ENCODE results near the gene PPIL1.

- PRO-cap, result no peak
Measured at GRCh38 chr6:36599906-36600263, 5.7 kb downstream of the SRSF3 start.

- PRO-cap, result no peak
Measured at GRCh38 chr6:36605162-36605665, 11.1 kb downstream of the SRSF3 start.

GRCh38 chr6:36624837-36625510 is 30.8 kb downstream of the SRSF3 start:
- PRO-cap, result no peak

DNA sequence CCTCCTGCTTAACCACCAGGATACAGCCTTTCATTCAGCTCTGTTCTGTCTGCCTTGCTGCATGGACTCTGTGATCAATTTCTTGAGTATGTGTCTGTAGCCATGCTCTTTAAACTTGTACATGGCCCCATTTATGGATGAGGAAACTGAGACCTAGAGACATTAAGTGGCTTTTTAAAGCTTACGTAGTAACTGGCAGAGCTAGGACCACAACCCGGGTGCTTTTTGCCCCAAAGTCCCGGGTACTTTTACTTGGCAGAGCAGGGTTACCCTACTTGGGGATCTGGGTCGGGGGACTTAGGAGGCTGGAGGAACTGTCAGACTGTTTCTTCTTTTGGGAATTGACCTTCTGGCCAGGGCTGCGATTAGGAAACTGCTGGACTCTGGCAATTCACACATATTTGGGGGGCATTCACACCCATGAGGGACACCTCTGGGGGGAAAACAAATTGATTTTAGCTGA is 4.9 kb downstream of the CDKN1A start:
- PRO-cap, result no peak

- PRO-cap, result no peak
Measured at GRCh38 chr6:36722103-36722437, 24.4 kb downstream of the RAB44 start.

DNA sequence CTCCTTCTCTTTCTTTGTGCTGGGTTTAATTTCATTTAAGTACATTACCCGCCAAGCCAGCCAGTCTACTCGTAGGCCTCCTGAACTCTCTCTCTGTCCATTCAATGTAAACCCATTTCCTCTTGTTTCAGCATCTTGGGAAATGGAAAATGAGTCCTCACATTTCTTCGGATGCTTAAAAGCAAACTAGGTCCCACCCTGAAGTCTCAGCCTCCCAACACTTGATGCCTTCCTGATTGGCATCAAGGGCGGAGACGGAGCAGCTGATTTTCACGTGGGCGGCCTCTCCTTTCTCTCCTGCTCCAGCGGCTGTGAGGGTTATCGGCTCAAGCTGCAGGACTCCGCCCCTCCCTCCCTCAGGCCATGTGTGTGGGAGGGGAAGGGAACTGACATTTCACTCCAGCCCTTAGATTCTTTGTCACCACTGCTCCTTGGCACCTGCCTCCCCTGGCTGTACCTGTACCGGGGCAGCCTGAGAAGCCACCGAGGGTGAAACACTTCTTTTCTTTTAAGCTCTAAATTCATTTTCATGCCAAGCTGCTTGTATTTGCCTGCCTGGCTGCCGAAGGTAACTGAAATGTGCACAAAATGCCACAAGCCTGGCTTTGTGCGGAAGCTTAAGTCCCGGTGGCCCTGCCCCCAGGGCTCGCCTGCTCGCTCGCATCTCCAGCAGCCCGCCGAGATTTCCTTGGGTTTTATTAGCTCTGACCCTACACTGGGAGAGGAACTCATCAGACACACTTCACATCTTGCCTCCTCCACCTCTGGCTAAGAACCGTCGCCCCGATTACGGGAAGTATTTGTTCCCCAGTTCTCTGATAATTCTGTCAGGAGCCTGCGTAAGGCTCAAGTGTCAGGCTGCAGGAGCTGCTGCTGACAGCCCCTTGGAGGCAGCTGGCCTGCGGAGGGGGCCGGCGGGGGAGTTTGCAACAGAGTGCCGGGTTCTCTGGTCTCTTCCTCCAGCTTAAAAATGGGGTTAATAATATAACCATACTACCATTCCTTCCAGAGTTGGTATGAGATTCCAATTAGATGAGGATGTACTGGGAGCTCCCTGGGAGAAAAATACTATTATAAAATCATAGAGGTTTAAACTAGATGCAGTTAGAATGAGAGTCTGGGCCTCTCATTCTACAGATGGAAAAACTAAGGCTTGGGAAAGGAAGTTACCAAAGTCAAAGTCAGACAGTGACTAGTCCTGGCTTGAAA is 9.6 kb upstream of the CPNE5 start:
- PRO-cap, result no peak

- PRO-cap, result no peak
Measured at GRCh38 chr6:36862008-36862847, 12.4 kb downstream of the PPIL1 start.

GRCh38 chr6:36874251-36875393 is at the start of gene PPIL1:
Gene PPIL1, minus strand, starts transcription at chr6:36874803.
- PRO-cap, result unidirectional peak, plus-strand start at chr6:36874882

- PRO-cap, result no peak
Measured at GRCh38 chr6:36985802-36985979, 305 bp downstream of the MTCH1 start.

DNA sequence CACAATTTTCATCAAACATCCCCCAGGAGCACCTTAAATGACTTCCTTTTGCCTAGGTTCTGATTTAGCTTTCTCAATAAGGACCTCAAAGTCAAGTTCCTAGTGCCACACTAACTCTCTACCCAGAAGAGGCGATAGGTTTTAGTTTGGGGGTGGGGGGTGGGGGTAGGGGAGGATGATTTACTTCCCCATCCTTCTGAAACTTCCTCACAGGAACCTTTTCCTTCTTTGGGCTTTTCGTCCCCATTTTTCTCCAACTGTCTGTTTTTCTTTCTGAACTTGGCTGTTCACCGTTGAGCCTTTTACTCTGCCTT is 1.5 kb upstream of the MTCH1 start:
- PRO-cap, result no peak

DNA sequence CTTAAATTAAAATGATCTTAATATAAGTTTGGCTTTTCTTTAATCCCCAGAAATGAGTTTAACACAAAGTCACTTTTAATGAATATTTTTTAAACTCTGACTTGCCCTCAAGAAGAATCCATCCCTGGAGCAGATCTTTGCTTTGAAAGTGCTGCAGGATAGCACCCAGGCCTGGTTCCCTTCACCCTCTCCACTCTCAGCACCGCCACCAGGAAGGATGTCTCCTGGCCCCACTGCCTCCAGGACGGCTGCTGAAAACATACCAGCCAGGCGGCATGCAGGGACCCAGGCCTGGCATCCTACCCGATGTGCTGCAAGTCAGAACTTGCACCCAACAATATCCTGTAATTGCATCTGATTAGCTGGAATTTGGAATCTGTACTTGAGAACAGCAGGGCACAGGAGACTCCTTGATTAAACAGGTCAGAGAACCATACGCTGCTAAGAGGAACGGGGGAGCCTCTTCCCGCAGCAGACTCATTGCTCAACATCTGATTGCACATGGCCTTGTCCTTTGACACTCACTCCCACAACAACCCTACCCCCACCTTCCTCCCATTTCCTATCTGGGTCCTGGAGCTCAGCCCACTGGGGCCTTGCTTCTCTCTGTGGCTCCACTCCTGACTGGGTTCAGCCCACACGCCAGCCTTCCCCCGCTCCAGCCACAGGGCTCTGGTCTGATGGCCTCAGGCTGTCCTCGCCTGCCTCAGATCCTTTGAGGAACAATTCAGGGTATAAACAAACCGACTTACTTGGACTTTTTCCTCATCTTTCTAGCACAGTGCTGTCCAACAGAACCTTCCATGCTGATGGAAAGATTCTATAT is 77.9 kb downstream of the FGD2 start:
- PRO-cap, result no peak

DNA sequence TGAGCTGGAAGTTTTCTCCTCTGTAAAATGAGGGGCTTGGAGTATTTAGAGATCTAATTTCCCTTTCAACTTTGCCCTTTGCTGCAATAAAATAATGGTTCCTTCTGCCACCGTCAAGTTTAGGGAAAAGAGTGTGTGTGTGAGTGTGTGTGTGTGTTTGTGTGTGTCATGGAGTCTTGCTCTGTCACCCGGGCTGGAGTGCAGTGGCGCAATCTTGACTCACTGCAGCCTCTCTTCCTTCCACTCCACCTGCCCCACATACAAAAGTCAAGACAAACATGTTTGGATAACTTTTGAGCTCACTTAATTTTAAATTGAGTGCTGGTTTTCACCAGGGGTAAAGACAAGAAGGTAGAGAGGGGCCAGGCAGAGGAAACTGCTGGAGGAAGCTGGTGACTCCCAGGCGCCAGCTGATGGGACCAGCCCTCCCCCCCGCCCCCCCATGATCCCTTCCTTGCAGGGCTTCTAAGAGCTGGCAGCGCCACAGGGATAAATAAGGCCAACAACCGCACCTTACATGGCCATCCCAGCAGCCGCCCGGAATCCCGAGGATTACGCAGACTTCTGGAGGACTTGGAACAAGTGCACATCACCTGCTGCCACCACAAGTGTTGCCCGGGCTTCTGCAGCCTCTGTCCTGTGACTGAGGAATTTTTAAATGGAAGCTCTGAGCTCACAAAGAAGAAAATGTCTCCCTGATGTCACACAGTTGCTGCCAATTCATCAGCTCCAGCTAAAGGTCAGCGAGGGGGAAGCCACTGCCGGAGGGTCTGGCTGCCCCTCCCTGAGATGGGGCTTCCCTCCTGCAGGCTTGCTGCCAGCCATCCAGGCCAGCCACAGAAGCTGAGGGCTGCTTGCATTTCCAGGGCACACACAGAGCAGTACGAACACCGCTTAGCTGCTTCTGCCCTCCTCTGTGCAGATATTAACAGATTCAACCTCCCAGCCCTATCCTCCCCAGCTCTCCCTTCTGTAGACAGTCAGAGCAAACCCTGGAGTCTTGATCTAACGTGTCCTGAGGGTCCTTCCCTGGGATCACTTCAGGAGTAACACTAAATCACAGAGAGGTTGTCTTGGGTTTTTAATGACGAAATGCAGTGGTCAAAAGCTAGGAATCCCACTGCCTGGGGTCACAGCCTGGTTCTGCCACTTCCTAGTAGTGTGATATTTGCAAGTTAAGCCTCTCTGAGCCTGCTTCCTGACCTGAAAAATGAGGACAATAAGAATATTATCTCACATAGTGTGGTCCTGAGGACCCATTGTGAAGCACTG is 38.7 kb upstream of the PIM1 start:
- PRO-cap, result bidirectional peak, plus-strand start at position 605 of the sequence, minus-strand start at position 378 of the sequence; unidirectional peak, plus-strand start at position 860 of the sequence

DNA sequence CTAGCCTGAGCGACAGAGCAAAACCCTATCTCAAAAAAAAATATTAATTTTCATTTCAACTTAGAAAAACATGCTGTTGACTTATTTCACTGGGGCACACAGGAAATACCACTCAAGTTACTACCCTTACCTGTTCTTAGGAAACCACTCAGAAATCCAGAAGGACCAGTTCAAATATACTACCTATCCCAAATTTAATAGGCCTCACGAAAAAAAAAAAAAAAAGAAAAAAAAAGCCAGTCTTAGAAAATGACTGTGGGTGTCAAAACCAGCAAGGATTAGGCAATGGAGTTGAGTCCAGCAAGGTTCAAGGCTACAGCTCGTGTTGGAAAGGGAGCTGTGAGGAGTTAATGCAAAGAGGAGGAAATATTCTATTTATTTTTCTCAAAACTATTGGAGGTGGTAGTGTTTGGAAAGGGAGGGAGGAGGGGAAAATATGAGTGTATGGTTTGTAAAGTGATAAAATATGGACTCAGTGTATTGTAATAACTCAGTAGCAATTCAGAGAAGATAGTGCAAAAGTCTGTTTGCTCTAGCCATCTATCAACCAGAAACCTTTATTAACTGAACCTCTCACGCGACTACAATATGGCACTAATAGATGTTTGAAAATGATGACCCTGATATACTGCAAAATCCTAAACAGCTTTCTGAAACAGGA is 33.7 kb upstream of the PIM1 start:
- PRO-cap, result no peak

- PRO-cap, result no peak
Measured at GRCh38 chr6:37155272-37155782, 14.6 kb upstream of the PIM1 start.

DNA sequence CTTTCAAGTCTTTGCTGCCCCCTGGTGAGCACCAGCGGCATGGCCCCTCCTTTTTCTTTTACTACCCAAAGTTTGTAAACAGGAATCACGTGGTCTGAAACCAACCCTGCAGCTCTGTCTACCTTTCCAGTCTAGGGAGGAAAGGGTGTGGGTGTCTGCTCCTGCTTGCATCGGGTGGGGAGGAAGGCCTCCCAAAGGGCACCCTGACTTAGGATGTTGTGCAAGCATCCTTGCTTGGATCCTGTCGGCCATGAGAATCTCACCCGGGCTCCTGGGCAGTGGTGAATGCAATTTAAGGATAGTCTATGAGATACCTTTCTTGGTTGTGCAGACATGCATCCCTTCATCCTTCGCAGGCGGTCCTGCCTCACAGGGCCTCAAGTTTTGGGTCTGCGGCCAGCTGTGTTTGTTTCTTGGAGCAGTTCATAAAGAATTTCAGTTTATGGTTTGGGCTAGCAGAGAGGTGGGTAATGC is 2.4 kb downstream of the PIM1 start:
- PRO-cap, result no peak

- PRO-cap, result no peak
Measured at GRCh38 chr6:37221778-37223057, 35.4 kb upstream of the TBC1D22B start.

GRCh38 chr6:37244621-37245436 is 12.7 kb upstream of the TBC1D22B start:
- PRO-cap, result bidirectional peak, plus-strand start at chr6:37245104, minus-strand start at chr6:37244816

DNA sequence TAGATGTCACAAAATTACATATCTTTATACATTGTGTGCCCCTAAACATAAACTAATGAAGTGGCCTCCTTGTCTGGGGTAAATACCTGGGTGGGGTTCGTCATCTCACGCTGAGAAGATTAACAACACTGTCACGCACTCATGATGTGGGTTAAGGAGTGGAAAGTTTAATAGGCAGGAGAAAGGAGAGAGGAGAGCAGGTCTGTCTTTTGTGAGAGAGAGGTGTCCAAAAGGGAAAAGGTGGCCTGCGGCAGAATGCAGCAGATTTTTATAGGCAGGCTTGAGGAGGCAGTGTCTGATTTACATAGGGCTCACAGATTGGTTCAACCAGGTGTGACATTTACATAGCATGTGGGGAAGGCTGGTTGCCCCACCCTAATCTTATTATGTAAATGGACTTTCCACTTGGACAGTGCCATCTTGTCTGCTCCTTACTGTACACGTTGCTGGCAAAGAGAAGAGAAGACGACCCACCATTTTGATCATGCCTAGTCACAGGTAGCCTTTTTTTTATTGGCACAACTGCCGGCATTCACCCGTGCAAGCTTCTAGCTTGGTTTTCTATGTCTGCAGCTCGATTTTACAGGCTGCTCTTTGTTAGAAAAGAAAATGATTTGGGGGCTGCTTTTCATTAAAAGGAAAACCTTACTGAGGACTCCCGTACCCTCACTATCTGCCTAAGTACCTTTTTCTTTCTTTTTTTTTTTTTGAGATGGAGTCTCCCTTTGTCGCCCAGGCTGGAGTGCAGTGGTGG is 9.3 kb upstream of the CMTR1 start:
- PRO-cap, result no peak

DNA sequence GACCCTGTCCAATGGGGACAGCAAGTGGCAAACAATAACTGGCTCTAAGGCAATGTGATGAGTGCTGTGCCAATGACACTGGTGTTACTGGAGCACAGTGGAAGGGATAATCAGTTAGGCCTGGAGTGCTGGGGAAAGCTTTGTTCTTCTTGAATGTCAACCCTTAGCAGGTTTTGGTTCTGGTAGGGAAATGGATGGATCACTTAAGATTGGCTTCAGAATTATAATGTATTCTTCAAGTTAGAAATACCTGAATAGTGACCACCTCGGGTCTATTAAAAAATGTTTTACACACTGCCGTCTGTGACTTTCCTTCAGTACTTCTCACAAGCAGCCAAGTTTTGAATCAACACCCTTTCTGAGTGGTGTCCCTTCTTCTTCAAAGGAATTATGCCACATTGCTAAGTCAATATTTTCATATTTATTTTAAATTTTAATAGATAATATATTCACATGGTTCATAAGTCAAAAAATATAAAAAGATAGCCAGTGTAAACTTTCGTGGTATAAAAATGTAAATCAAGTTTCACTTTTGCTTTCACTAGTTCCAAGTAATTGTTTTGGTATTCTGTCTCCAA is 9.6 kb downstream of the CMTR1 start:
- PRO-cap, result no peak

DNA sequence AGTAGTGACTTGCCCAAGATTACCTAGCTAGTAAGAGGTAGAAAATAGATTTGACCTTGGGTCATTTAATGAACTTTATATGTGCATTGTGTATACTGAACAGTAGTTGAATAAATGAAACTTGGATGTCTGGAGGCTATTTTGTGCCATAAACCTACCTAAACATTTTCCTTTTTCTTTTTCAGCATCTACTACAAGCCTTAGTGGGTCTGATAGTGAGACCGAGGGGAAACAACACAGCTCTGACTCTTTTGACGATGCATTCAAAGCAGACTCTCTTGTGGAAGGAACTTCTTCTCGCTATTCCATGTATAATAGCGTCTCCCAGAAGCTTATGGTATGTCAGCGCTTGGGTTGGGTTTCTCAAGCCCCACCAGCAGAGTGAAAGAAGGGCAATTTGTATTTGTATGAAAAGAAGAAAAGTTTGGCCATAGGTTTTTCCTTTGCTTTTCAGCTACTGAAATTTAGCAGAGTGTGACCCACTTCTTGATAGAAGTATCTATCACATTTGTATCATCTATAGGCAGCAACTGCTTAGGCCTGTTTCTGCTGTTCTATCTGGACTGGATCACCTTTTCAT is 10.9 kb downstream of the CMTR1 start:
- PRO-cap, result no peak